ENCODE measurements around a stretch of chr11.

DNA sequence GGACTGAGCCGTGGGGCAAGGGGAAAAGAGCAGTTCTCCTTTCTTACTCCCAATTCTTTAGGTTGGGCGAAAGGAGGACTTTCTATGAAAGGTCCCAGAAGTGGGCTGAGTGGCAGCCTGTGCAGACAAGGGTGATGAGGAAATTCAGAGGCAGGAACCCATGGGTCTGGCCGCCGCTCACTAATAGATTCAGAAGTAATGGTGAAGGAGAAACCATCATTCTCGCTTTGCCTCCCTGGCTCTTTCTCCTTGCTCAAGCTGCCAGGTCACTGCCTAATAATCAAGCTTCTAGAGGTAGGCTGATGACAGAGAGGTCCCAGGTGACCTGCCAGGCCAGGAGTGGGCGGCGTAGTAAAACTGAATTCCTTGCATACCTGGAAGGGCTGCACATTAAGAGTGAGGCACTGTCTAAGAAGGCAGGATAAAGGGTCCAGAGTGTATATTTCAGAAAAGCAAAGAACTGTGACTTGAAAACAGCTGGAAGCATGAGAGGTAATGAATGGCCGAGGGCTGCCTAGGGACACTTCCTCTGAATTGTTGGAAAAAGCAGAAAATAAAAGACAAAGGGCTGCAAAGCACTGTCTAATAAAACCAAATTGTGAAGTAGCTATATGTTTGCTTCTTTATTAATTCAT lies 4.1 kb downstream of the SYT13 start:
- RAMPAGE, long total RNA, result no peak
- RRBS, result no CpG with 5 or more reads among the region's 8 CpGs

- RAMPAGE, long total RNA, result no peak
- RRBS, result no CpG with 5 or more reads among the region's 11 CpGs
Observed at GRCh38 chr11:45410621-45411144, 124.5 kb upstream of the SYT13 start.

GRCh38 chr11:45771793-45772497 lies 33.0 kb upstream of the SLC35C1 start:
- RAMPAGE, long total RNA, result no peak
- RRBS, result no CpG with 5 or more reads among the region's 23 CpGs

- RAMPAGE, long total RNA, result no peak
- RRBS, result no CpG with 5 or more reads among the region's 8 CpGs
Observed at GRCh38 chr11:45884619-45885066, 808 bp upstream of the MAPK8IP1 start.

GRCh38 chr11:45917051-45917669 lies 517 bp downstream of the PEX16 start:
- RAMPAGE, long total RNA, result no peak
- RRBS, result 1% methylated on average over 7 of the region's 19 CpGs

- RAMPAGE, long total RNA, result no peak
- RRBS, result 5% methylated on average over 47 of the region's 114 CpGs
Observed at GRCh38 chr11:46121533-46122785, 705 bp upstream of the PHF21A start.

GRCh38 chr11:46291785-46292176 lies 14.3 kb downstream of the CREB3L1 start:
- RAMPAGE, long total RNA, result no peak
- RRBS, result no CpG with 5 or more reads among the region's 5 CpGs

GRCh38 chr11:46294489-46295397 lies 17.3 kb downstream of the CREB3L1 start:
- RAMPAGE, long total RNA, result no peak
- RRBS, result 3% methylated on average over 6 of the region's 27 CpGs

DNA sequence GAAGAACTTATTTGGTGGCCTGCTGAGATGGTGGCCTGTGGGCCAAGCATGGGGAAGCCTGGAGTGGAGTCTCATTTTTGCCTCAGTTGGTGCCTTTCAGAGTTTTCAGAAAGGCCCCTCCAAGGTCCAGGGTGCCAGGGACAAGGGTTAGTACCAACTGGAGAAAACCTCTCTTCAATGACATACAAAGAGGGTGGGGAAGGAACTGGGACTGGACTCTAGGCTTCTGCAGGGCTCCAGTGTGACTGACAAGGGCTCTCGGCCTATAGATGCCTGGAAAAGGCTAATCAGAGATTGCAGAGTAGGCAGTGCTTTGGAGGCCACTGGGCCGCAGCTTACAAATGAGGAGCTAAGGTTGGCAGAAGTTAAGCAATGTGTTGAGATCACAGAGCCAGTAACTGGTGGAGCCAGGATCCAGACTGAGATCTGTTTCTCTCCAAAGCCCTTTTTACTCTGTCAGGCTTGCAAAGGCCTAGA lies 7.5 kb upstream of the DGKZ start:
- RAMPAGE, long total RNA, result no peak
- RRBS, result no CpG with 5 or more reads among the region's 2 CpGs

- RAMPAGE, long total RNA, result no peak
- RRBS, result no CpG with 5 or more reads among the region's 44 CpGs
Observed at GRCh38 chr11:46379141-46380341, 1.9 kb upstream of the MDK start.

GRCh38 chr11:46673647-46674456 lies 26.6 kb downstream of the ARHGAP1 start:
- RAMPAGE, long total RNA, result no peak
- RRBS, result no CpG with 5 or more reads among the region's 6 CpGs

- RAMPAGE, long total RNA, result no peak
- RRBS, result 91% methylated on average over 3 of the region's 23 CpGs
Observed at GRCh38 chr11:46678629-46679659, 21.5 kb downstream of the ARHGAP1 start.

GRCh38 chr11:46762278-46763131 lies 43.5 kb downstream of the F2 start:
- RAMPAGE, long total RNA, result no peak
- RRBS, result no CpG with 5 or more reads among the region's 7 CpGs

DNA sequence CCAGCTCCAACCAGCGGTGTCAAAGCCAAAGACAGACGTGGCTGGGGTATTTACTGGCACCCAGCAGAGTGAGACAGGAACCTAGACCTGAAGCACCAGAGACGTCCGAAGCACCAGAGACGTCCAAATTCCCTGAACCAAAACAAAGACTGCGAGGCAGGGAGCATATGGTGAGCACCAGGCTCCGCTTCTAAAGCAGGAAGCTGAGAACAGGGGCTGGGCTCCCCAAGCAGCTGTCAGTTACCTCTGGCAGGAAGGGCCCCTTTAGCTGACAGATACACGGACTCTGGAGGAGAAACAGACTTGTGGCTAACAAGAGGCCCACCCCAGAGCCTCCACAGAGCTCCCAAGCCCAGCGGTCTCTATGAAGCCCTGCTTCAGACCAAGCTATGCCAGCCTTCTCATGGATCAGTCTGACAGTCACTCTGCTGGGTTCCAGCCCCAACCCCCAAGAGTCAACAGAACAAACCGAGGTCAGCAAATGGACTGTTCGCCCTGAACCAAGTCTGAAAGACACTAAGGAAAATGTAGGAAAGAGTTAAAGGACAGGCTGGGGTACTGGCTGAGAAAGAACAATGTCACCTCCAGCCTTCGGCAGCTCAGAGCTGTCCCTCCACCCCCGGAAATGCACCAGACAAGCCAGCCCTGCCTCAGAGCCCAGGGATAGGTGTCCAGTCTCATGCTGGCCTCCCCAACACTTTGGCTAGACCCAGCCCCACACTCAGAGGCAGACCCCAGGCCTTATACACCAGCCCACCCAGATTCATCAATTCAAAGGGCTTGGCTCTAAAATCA lies 4.0 kb downstream of the ARFGAP2 start:
- RAMPAGE, long total RNA, result no peak
- RRBS, result no CpG with 5 or more reads among the region's 13 CpGs

GRCh38 chr11:47182974-47183573 lies 3.2 kb downstream of the PACSIN3 start:
- RAMPAGE, long total RNA, result no peak
- RRBS, result 90% methylated on average over 5 of the region's 17 CpGs

DNA sequence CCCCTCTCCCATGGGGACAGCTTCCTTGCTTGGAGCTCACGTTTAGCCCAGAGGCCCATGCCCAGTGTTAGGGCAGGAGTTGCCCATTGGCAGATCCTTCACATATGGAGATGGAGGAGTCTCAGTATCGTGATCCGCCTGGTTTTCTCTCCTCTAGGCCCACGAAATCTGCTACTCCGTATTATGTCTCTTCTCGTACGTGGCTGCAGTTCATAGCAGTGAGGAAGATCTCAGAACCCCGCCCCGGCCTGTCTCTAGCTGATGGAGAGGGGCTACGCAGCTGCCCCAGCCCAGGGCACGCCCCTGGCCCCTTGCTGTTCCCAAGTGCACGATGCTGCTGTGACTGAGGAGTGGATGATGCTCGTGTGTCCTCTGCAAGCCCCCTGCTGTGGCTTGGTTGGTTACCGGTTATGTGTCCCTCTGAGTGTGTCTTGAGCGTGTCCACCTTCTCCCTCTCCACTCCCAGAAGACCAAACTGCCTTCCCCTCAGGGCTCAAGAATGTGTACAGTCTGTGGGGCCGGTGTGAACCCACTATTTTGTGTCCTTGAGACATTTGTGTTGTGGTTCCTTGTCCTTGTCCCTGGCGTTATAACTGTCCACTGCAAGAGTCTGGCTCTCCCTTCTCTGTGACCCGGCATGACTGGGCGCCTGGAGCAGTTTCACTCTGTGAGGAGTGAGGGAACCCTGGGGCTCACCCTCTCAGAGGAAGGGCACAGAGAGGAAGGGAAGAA lies 23.4 kb downstream of the MYBPC3 start:
- RAMPAGE, long total RNA, result no peak
- RRBS, result 89% methylated on average over 5 of the region's 19 CpGs

DNA sequence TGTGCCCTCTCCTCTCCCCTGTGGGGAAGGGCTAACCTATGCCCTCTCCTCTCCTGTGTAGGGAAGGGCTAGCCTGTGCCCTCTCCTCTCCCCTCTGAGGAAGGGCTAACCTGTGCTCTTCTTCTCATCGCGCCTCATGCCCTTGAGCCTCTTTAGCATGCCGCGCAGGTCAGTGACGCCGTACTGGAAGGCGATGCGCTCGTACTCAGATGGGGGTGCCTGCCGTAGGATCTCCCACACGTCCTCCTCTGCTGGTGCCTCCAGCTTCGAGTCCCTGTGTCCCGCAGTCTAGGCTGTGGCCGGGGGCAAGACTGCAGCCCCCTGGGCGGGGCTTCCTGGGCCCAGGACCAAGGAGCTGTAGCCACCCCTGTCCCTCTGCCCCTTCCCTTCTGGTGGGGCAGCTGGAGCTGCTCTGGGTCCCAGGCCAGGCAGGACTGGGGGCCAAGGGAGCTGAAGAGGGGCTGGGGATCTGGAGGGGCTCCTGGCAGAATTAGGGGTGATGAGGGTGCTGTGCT lies 6.3 kb downstream of the MYBPC3 start:
- RAMPAGE, long total RNA, result no peak
- RRBS, result no CpG with 5 or more reads among the region's 15 CpGs

DNA sequence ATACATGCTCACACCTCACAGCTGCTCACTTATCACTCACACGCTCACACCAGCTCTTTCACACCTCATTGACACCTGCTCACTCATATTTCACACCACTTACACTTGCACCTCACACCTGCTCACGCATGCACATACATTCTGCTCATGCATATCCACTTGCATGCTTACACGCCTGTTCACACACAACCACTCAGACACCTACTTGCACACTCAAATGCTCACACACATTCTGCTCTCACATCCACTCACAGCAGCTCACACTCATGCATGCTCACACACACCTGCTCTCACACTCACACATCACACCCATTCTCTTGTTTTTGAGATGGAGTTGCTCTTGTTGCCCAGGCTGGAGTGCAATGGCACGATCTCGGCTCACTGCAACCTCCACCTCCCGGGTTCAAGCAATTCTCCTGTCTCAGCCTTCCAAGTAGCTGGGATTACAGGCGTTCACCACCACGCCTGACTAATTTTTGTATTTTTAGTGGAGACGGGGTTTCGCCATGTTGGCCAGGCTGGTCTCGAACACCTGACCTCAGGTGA lies 4.8 kb upstream of the MYBPC3 start:
- RAMPAGE, long total RNA, result no peak
- RRBS, result no CpG with 5 or more reads among the region's 11 CpGs

GRCh38 chr11:47364370-47364911 lies 11.9 kb upstream of the MYBPC3 start:
- RAMPAGE, long total RNA, result no peak
- RRBS, result no CpG with 5 or more reads among the region's 4 CpGs

DNA sequence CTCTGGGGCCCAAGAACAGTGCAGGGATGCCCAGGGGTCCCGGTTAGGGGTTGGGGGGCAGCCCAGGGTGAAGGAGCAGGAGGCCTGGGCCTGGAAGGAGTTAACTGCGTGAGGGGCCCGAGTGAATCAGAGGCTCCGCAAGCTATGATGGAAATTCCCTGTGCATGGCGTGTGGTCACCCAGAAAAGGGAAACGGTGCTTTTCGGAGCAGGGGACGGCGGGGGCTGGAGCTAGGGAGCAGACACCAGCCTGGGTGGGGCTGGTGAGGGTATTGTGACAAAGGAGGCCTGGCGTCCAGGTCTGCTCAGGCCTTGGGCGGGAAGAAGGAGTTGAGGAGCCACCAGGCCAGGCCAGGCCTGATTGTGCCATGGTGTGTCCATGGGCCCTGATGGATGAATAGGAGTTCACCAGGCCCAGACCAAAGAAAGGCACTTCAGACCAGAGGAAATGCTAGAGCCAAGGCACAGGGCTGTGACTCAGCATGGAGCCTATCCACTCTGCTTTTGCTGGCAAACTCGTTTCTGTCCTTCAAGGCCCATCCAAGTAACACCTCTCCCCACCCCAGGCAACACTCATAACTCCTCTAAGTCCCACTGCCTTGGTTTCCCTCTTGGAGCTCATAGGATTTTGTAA lies 12.8 kb upstream of the SPI1 start:
- RAMPAGE, long total RNA, result no peak
- RRBS, result no CpG with 5 or more reads among the region's 12 CpGs

Measured in cardiac muscle cell (in vitro differentiated cells and primary cell).